ENCODE results near the gene PPP4R2.

- RRBS = no CpG with 5 or more reads among the region's 6 CpGs
Observed at GRCh38 chr3:72739468-72740059, 108.7 kb downstream of the SHQ1 start.

GRCh38 chr3:72872117-72872680 is 15.6 kb upstream of the GXYLT2 start:
- RRBS = no CpG with 5 or more reads among the region's 5 CpGs

DNA sequence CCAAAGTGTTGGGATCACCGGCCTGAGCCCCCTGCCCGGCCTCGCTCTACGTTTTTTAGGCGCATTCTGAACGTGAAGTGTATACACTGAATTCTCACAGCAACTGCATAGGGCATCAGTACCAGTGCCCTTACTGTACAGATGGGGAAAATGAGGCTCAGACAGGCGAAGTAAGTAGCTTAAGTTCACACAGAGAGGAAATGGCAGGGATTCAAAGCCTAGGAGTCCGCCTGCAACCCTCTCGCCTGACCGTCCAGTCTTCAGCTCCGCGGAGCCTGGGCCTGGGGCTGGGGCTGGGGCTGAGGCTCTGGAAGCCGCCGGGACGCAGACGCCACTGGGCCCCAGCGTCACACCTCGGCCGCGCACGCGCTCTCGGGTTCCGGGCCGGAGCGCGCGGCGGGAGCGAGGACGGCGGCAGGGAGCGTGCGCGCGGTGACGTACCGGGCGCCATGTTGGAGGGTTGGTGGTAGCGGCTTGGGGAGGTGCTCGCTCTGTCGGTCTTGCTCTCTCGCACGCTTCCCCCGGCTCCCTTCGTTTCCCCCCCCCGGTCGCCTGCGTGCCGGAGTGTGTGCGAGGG is at the start of gene PPP4R2:
Gene PPP4R2 (plus strand): TSS at position 443 of the 577 bp plus-strand sequence.
- RRBS = 2% methylated on average over 33 of the region's 51 CpGs

DNA sequence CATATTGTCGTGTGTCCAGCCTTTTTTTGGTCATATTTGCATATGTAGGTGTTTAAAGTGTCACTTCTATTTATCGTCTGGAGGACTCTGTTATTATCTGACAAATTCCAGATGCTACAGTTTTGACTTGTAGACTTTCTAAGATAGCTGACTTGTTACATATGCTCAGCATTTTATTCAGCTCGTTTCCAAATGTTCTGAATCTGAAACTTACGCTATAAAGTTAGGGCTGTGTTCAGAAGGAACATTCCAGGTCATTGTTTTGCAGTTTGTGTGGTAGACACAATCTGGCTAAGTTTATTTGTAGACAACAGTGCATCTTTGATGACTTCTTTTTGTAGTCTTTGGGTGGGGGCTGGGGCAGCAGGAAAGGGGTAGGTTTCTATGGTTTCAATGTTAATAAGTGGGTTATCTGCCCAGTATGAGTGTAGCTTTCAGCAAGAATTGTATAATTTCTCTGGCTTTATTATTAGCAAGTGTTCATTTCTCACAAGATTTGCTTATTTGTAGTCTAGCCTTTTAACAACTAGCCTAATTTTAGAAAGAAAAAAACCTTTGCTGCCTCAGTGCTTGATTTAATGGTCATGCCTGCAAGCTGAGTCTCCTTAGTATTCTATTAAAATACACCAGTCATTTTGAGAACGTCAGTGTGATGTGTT is 2.1 kb downstream of the PPP4R2 start:
- RRBS = no CpG with 5 or more reads among the region's 5 CpGs

- RRBS = no CpG with 5 or more reads among the region's 4 CpGs
Observed at GRCh38 chr3:73101001-73101421, 39.6 kb downstream of the EBLN2 start.

DNA sequence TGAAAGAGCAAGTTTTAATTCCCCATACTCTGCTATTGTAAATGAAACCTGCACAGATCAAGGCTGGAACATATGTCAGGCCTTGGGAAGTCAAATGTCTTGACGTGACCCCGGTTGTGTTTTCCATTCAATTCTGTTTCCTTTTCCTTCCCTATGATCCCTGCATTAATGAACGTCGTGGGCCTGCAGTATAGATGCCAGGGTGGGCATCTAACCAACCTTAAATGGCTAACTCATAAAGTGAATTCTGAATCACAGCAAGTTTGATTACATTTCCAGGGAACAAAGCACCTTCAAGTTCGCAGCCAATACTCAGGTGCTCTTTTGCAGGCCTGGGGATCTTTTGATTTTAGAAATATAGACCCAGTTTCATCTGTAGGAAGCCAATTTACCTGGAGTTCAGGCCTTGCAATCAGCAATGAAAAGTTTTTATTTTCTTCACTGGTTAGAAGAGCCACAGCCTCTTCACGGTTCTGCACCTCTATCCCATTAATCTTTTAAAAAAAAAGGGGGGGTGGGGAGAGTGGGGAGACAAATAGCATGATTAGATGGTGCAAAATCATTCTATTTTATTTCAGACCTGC is 237.1 kb downstream of the PDZRN3 start:
- RRBS = no CpG with 5 or more reads among the region's 6 CpGs

DNA sequence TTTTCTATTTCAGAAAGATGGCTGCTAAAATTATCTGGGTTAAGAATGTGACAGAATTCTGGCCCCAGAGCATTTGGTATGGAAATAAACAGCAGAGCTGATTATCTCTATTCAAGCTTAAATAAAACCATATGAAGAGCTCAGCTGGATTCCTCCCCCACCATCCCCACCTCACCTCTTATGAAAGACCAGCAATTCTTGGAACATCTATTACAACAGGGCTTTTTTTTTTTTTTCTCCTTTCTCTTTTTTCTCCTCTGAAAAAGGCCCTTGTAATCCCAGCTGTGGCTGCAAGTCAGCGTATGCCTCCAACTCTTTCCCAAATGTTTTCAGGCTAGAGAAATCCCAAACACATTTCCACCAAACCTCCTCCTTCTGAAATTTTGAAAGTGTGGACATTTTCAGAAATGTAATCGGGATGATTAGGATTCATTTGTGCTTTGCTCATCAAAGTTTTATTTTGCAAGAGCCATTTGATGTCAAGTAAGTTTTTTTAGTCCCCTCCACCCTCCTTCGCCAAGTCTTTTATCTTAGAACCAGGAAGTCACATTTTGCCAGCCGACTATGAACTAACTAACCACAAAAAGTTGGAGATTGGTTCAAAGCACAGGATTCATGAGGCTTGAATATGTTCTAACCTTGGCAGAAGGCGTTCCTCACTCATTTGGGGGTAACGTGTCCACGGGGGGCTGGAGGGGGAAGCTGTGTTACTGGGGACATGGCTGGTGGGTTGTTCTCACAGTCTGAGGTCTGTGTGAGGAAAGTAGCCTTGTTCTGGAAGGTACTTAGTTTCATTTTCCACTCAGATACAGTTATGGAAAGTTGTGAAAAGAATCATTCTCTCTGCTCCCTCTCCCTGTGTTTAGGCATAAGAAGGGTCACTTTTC is 142.1 kb upstream of the PDZRN3 start:
- RRBS = no CpG with 5 or more reads among the region's 7 CpGs

GRCh38 chr3:74120576-74120821 is 494.0 kb downstream of the CNTN3 start:
- RRBS = no CpG with 5 or more reads among the region's 1 CpG

- RRBS = no CpG with 5 or more reads among the region's 21 CpGs
Observed at GRCh38 chr3:74613521-74614212, 792 bp downstream of the CNTN3 start.

DNA sequence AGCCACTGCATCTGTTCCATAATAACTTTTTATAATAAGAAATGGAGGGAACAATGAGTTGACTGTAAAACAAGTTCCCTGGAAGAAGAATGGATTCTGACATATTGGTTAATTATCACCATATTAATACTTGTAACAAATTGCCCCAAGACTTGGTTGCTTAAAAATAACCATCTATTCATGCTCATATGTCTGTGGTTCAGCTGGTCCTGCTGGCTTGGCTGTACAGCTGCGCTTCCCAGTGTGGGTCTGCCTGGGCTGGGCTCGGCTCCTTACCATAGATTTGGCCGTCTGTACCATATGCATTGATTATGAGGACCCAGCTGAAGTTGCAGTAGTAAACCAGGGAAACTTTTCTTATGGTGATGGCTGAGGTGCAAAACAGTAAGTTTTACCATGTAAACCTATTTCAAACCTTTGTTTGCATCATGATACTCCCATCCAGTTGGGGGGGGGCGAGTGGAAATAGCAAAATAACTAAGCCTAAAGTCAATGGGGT is 15.3 kb upstream of the CNTN3 start:
- RRBS = no CpG with 5 or more reads among the region's 4 CpGs

DNA sequence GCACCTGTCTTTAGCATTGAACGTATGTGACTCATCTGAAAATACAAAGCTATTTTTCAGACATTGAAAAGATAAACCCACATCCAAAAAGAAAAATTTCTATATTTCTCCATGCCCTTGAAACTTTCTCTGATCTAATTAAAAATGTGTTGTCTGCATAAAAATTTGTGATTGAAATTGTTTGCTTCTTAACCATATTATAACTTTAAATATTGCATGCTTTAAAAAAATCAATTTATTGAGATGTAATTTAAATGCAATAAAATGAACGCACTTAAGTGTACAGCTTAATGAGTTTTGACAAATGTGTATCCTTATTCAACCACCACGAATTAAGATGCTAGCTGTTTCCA is 100.6 kb upstream of the CNTN3 start:
- RRBS = no CpG with 5 or more reads among the region's 3 CpGs

- RRBS = no CpG with 5 or more reads among the region's 13 CpGs
Observed at GRCh38 chr3:75434168-75434706, 229.9 kb upstream of the FRG2C start.

DNA sequence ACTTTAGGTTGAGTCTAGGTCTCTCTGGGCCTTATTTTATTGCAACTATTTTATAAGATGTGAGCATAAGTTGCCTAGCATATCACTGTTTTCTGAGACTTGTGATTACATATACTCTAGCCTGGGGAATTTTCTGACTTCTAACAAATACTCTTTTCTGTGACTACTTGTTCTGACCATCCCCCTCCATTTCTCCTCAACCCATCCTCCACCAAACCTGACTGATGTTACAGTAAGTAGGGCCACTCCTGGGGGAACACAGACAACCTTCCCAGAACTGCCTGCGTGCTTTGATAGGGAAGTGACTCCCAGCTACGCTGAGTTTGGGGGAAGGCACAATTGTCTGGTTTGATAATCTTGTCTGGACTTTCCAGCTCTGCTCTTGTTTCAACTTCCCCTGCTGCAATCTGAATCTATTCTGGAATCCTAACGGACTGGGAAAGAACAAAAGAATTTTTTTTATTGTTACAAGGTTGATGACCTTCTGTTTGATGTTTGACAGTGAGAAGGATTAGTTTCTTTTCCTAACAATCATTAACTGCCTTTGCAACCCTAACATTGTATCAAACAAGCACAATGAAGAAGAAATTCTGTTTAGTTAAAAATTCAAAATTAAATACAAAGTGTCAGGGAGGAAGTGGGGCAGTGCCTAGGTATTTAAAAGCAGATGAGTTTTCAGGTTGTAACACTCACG is 895.6 kb downstream of the ROBO1 start:
- RRBS = no CpG with 5 or more reads among the region's 4 CpGs

DNA sequence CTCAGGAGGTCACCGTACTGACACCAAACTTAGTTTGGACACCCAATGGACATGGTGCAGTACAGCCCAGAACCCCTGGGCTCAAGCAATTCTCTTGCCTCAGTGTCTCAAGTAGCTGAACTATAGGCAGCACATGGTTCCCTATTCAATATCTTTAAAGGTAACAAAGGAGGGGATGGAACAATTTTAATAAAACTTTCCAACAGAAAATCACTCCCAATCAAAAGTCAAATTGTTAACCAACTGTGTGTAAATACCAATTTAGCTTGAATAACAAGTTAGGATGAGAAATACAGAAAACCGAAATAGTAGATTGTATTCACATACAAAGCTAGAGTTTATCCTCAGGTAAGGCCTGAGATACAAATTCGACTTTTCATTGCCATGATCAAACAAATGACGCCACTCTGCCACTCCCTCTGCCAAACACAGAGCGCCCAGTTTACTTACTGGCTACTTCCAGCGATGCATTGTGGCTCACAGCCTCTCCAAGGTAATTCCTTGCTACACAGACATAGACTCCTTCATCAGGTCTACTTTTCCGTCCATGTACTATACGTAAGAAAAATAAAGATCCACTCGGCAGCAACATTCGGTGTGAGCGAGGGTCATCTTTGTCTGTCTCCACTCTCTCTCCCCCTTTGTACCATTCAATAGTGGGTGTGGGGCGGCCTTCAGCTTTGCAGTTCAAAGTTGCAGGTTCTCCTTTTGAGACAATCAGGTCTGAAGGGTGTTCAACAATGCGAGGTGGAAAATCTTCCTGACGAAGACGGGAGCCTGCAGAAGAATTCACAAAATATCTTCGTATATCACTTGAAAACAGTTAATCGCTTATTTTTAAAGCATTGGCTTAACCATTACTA is 829.4 kb downstream of the ROBO1 start:
- RRBS = no CpG with 5 or more reads among the region's 17 CpGs

DNA sequence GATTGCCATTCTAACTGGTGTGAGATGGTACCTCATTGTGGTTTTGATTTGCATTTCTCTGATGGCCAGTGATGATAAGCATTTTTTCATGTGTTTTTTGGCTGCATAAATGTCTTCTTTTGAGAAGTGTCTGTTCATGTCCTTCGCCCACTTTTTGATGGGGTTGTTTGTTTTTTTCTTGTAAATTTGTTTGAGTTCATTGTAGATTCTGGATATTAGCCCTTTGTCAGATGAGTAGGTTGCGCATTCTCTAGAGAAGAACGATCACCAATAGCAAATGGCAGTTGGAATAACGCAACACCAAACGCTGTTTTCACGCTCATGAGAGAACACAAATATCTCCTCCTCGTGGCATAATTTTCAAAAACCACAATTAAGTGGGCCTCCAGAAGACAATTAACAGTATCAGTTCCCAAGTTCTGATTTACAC is 859.9 kb upstream of the ROBO1 start:
- RRBS = no CpG with 5 or more reads among the region's 7 CpGs

GRCh38 chr3:81732873-81733486 is 28.5 kb downstream of the GBE1 start:
- RRBS = no CpG with 5 or more reads among the region's 4 CpGs

- RRBS = no CpG with 5 or more reads among the region's 1 CpG
Observed at GRCh38 chr3:81758381-81758645, 3.1 kb downstream of the GBE1 start.

GRCh38 chr3:84548516-84549048 is 410.2 kb upstream of the CADM2 start:
- RRBS = no CpG with 5 or more reads among the region's 10 CpGs

GRCh38 chr3:86378884-86379301 is 612.1 kb downstream of the VGLL3 start:
- RRBS = no CpG with 5 or more reads among the region's 2 CpGs